Measurements from ENCODE around the genes CDRT4, TVP23C and ZNF287.

DNA sequence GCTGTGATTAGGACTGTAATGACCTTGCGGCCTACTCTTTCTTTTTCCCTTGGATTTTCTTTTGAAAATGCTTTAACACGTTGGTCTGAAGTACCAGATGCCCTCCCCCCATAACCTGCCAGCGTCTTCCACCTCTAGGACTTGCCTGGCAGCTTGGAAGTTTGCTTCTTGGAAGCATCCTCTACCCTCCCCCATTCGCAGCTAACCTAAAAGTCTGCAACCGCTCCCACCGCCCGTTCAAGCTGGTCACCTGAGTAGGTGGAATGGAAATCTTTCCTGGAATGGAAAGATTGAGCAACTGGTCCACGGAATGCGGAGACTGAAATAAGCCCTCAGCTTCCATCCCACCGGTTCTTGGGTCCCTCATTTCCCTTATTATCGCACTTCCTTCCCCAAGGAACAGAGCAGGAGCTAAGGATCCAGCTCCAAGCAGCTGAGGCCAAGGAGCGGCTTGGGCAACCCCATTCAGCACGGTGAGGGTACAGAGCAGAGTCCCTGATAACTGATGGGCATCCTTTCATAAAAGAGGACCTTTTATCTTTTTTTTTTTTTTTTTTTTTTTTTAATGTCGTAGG, 31.5 kb downstream of the HS3ST3B1 start:
- PRO-cap: no peak

DNA sequence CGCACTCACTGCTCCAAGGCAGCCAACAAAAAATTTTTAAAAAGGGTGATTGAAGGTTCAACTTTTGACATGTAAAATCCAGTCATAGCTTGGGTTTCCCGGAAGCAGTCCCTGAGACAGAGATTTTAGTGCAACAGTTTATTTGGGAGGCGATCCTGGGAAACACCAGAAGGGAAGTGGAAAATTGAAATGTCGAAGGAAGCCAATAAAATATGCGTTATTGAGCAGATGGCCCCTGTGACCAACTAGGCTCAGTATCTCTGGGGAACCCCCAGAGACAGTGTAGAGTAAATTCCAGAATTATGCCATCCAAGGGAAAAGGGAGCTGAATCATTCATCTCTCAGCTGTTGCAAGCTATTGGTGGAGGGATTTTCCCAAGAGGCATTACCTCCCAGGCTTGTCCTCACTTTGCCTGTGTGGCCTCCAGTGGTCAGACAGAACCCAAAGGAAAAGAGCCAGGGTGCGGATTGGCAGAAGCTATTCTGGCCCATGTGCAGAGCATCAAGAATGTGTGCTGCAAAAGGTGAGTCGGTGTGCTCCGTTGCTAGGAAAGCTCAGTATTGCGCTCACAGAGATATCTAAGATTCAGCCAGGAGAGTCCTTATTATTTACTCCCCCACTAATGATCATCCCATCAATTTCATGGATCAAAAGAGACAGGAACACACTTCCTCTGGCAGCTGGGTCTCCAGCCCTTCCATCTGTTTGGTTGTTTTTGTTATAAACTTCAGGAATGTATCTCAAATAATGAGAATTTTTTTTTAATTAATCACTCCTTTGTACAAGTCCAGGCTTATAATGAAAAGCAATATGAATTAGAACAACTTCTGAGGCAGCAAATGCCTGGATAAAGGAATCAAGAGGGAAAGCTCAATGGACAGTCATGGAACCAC, 73.1 kb downstream of the HS3ST3B1 start:
- PRO-cap: no peak

DNA sequence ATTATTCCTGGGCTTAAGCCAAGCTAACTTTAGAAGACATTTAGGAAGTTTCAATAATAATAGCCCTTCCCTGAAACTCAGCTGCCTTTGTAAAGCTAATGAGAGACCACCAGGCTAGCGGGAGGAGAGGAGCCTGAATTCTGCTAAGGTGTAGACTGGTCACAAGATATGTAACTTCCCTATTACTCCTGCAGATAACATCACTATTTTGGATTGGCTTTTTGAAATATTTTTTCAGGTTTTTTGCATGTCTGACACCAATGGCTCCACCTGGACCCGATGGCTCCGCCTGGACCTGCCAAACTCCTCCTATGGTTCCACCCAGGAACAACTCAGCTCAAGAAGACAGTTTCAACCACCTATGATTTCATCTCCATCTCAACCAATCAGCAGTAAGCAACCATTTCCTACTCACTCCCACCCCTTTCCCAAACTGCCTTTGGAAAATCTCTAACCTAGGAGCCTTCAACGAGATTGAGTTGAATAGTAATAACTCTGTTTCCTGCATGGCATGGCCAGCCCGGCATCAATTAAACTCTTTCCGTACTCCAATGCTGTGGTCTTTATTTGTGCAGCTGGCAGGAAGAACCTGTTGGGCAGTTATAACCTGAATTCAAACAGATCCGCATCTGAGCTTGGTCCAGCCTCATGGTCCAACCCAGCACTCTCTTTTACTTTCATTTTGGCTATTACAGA, 225.2 kb downstream of the HS3ST3B1 start:
- PRO-cap: bidirectional peak, plus-strand start at position 425 of the sequence, minus-strand start at position 313 of the sequence

DNA sequence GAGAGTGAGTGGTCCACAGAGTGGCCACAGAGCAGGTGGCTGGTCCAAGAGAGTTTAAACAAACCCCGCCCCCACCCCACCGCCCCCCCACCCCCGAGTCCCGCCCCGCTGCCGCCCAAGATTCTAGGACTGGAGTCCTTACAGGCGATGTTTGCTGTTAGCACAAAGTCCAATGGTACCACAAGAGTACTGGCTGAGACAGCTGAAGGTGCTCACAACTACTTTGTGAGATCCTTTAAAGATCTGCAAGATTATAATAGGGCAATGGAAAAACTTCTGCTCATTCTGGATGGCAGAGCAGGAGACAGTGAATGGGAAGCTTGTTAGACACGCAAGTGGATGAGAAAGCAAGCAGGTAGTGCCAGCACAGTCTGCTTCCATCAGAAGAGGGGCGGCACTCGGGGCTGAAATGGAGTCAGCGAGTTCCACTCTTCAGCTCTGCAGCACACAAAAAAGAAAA, 4.7 kb upstream of the TEKT3 start:
- PRO-cap: no peak

DNA sequence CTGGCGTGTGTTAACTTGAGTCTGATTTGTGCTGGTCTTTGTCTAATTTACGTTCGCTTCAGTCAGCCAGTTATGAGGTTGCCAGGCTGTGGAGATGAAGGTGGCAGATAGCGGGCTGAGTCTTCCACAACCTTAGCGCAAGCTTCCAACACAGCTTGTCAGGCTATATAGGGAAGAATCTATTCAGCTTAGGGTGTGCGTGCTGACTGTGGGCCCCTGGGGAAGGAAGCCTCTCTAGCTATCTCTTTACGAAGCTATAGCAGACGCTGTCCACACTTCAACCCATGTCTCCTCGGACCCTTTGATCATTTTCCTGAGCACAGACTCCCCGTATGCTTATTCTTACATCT, 9.8 kb upstream of the TEKT3 start:
- PRO-cap: no peak

DNA sequence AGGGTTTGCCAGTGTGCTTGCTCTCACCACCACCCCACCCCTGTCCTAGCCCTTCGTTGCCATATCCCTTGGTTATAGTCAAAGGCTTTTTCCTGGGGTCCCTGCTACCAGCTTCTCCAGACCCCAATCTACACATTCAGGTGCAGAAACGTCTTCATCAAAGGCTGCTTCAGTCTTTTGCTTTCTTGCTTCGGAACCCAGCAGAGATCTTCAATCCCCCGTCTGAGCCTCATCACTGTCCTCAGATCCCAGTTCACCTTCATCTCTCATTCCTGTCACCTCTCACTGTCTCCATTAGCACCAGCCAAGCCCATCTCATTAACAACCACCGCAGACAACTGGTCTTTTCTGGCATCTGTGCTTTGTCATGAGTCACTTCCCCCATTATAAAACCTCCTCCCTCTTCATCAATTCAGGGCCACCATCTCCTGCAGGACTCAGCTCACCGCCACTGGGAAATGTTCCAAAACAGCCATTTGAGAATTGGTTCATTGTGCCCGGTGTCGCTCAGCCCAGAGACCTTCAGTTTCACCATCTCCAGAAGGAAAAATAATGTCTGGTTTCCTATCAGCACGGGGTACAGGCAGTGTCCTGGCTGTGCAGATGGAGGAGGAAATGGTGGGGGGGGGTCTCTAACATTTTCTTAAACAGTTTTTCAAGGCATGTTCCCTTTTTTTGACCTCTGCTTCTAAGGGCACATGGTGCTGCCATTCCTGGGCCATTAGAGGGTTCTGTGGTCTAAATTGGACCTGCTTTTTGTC, 56.9 kb upstream of the TEKT3 start:
- PRO-cap: no peak

DNA sequence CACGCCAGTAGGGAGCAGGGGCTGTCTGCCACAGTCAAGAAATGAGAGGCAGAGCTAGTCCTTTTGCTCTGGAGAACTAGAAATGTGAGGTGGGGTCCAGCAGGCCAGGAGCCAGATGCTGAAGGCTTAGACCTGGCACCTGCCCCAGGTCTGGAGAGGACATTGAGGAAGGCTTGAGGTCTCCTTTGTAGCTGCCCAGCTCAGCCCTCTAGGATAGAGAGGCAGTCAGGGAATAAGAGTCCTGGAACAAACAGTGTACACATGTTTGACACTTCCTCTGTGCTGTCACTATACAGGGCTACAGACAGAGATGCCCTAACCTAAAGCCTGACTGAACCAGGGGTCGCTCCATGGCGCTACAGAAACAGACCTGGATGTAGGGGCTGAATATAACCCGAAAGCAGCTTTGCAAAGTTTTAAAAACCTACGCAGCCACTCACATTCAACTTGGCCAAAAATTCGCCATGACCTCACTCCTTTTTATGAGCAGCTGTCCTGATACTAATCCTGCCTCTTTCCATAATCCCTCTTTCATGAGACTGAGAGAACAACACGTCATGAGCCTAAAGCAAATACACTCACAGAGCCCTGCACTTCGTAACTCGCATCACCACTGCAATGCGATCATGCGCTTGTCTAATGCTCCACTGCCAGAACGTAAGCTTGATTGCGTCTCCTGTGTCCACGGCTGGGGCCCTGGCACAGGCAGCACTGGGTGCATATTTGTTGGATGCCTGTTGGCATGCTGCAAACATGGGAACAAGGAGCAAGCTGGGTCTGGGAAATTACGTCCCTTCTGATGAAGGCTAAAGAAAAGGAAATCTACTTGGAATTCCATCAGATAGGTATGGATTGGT, 36.4 kb downstream of the CDRT4 start:
- PRO-cap: no peak

GRCh38 chr17:15467364-15467974, at the start of gene CDRT4:
CDRT4 (minus strand) TSS chr17:15467621.
- PRO-cap: no peak

DNA sequence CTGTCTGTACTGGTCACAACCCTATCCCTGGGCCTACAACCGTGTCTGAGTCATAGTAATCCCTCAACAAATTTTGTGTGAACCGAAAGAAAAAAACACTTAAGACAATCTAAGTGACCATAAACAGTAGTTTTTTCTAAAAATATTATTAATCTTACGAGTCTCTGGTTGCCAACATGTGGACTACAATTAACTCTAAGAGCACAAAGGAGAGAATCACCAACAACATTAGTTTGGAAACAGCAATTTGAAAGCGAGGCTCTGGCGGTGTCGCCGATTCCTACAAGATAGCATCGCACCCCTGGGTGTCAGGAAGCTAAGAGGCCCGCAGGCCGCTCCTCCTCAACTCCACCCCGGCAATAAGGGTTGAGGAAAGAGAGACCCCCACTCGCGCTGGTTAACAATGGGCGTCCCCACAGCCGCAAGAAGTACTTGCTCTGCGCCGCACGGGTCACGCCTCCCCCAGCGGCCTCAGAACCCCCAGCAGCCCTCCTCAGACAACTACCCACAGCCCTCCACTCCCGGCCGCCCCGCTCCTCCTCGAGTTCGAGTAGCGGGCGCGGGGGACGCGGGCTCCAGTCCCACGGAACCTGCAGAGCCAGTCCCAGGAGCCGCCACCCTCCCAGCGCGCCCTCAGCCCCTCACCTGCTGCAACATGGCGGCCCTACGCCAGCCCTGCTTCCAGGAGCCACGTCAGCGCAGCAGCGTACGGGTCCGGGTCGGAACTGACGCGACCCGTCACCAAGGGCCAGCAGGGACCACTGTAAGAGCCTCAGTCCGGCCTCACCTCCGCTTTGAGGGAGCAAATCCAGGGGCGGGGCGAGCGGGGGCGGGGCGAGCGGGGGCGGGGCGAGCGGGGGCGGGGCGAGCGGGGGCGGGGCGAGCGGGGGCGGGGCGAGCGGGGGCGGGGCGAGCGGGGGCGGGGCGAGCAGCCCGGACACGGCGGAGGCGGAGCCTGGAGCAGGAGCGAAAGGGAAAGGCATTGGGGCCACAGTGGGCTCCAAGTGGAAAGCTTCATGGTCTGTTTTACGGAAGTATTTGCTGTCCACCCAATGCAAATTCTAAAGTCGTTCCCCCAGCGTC, at the start of gene TVP23C:
TSS of gene TVP23C (minus strand) at position 692 of the 1,083 bp plus-strand sequence.
- PRO-cap: bidirectional peak, plus-strand start at position 424 of the sequence, minus-strand start at position 292 of the sequence; bidirectional peak, plus-strand start at position 982 of the sequence, minus-strand start at position 769 of the sequence

GRCh38 chr17:15622282-15622648, 2.8 kb upstream of the FBXW10B start:
- PRO-cap: no peak

DNA sequence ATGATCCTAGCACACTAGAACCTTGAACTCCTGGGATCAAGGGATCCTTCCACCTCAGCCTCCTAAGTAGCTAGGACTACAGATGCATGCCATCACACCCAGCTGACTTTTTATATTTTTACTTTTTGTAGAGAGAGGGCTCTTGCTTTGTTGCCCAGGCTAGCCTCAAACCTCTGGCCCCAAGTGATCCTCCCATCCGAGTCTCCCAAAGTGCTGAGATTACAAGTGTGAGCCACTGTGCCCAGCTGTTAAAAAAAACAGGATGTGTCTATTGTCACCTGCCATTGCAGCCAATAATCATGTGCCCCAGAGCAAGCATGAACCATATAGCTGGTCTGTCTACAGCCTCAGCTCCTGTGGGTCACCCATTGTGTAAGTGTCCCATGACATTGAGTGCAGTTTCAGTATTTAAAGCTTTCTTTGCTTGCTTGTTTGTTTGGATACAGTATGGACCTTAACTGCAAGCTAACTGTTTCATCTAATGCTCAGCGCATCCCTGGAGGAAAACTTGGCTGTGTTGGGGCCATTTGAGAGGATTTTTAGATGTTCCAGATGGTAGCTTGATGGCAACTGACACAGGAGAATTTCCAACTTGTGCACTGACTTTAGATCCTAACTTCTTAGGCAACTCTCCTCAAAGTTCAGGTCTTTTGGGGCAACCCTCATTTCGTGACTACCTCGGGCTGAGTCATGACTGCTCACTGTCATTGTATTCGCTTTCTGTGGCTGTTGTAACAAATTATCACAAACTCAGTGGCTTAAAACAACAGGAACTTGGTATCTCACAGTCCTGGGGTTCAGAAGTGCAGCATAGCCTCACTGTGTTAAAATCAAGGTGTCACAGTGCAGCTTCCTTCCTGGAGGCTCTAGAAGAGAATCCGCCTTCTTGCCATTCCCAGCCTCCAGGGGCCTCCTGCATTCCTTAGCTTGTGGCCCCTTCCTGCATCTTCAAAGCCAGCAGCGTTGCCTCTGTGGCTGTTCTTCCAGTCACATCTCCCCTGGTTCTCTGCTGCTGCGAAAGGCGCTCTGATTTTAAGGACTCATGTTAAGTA, 30.3 kb upstream of the ADORA2B start:
- PRO-cap: no peak

DNA sequence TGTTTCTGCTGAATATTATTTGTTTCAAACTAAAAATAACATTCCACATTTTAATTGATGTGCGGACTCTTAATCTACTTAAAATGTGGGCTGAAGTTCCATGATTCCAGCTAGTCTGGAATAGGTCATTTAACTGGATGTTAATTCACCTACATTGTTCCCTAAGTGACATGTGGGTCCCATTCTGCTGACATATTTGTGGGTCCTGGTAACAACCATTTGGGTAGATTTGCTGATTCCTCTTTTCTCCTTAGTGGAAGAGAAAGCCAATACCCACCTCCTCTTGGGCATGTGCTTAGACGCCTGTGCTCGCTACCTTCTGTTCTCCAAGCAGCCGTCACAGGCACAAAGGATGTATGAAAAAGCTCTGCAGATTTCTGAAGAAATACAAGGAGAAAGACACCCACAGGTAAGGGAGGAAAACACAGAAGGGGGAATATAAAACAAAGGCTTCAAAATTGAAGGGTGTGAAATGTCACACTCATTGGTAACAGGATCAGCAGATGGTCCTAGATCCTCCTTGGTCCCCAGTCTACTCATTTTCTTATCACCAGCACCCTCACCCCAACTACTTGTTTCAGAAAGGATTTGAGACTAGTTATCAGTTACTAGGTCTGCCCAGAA, 25.3 kb downstream of the TTC19 start:
- PRO-cap: no peak

GRCh38 chr17:16058313-16058701, 58.7 kb downstream of the TTC19 start:
- PRO-cap: no peak

GRCh38 chr17:16215737-16216352, 511 bp upstream of the NCOR1 start:
- PRO-cap: bidirectional peak, plus-strand start at chr17:16216204, minus-strand start at chr17:16216131

DNA sequence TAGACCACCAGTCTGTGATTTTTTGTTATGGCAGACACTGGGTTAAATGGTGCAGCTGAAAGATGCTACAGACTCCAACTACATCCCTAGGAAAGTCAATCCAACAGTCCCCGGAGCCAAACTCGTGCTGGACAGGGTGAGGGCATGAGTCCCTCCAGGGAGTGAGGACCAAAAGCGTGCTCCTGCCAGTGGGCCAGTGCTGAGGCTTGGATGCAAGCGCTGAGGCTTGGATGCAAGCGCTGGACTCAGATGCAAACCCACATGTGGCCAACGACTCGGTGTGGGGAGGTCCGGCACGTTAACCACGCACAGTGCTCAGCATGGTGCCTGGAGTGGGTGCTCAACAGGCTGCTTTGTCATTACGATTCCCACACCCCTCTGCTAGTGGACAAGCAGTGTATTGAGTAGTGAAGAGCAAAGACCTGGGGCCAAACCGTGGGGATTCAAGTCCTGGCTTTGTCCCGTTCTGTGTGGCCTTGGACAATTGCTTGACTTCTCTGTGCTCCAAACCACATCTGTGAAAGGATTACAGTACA, 33.6 kb downstream of the TRPV2 start:
- PRO-cap: no peak

GRCh38 chr17:16463502-16464090, 28.4 kb downstream of the LRRC75A start:
- PRO-cap: no peak

DNA sequence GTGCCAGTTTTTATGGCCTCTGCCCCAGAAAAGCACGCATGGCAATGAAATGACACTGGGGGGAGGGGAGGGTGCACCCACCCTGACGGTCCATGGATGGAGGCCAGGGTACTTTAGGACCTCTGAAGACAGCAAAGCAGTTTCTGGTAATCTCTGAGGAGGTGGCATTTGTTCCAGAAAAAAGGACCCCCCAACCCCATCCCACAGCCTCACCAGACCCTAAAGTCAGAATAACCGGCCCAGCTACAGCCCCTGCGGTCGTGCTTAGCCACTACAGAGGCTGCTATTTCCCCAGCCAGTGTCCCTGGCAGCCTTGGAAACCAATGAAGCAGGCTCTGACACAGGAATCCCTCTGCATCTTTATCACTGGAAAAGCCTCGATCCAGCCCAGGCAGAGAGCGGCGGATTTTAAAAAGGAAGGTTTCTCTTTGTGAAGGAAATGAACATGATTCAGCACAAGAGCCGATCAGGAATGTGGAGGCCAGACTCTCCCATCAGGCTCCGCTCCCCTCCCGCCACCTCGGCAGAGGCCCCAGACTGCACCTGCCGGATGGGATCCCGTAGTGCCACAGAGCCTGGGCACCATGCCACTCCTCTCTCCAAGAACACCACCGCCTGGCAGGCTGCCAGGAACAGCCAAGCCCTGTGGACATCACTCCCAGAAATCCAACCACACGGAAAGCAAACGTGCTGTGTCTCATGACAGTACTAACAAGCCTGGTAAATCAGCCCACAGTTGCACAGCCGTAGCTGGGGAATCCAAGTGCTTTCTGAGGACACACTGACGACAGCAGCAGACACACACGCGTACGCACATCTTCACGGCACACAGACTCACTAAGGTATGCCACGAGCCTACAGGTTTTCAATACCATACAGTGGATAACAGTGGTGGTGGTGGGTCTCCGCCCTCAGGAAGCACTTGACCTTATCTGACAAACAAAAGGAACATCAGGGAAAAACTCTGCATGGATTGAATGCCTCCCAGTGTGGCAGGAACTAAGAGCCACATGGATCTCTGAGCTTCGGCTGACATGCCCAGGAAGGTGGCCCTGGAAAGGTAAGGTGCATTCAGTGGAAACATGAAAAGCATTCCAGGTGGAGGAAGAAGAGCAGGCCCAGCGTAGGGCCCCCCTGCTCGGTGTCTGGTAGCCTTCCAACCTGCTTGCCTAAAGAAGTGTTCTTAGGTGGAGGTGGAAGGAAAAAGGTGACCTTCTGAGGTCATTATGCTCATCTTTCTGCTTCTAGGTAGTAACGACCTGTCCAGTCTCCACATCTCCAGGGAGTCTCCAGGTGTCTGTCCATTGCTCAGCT, 5.4 kb downstream of the LRRC75A start:
- PRO-cap: bidirectional peak, plus-strand start at position 535 of the sequence, minus-strand start at position 354 of the sequence; bidirectional peak, plus-strand start at position 1,009 of the sequence, minus-strand start at position 846 of the sequence

- PRO-cap: no peak
Measured at GRCh38 chr17:16521143-16521446, 29.1 kb upstream of the LRRC75A start.

DNA sequence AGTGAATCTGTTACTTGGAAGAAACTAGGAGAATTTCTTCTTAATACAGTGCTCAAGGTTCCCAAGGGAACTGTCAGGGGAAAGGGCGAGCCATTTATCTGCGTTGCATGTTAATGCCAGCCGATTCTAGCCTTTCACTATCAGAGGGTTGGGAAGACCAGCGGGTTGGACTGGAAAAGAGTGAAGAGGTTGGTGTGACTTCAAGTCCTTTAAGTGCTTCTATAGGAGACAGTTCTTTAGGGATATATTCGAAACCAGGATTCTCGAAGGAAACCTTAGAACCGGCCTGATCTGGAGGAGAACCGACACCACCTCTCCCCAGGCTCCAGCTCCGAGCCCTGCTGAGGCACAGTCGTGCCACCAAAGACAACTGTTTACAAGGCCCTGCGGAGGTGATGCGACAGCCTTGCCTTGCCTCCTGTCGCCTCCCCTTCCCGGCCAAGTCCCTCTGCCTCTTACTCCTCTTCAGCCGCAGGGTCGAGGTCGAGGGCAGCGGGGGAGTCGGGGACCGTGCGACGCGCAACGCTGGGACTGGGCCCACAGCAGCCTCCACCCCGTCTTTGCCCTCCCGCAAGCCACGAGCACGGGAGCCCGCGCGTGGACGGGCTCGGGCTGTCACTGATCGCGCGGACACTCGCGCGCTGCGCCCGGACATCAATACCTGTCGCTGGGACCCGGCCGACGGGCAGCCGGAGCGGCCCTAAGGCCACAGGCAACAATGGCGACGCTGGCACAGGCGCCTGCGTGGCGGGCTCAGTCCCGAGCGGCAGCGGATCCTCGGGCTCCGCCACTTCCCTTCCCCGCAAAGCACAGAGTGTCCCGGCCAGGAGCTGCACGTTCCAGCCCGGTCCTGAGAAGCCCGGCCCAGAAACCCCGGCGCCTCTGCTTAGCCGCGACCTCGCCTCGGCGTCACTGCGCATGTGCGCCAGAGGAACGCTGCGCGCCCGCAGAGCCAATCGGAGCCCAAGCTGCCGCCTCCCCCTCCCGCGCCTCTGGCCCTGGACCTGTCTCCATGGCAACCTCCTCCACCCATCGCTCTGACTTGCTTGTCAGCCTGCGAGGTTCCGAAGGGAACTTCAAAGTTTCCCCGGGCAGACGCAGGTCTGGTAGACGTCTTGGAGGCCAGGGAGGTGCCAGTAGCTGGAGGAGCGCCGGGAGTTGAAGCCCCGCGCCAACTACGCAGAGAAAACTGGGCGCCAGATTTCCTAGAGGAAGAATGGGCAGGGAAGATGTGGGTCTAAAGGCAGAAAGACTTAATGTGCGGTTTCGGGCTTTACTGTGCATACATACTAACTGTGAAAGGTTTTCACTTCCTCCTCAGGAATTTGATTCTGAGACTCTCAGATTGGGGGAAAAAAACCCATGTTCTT, at the start of gene ZNF287:
TSS of gene ZNF287 (minus strand) at position 914 of the 1,370 bp plus-strand sequence.
- PRO-cap: bidirectional peak, plus-strand start at position 1,106 of the sequence, minus-strand start at position 811 of the sequence

DNA sequence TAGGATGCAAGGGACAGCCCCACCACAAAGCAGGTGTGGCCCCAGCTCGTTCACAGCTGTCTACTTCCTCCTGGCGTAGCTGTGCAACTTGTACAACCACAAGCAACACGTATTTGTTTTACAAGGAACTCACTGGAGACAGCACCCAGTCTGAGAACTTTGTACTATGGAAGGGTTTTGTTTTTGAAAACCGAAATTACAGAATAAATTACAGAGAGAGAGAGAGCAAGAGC, 17.4 kb upstream of the TNFRSF13B start:
- PRO-cap: no peak